Gastroesophageal sphincter (tissue), 4 donors: ENCODE results near the gene FBXO38.

DNA sequence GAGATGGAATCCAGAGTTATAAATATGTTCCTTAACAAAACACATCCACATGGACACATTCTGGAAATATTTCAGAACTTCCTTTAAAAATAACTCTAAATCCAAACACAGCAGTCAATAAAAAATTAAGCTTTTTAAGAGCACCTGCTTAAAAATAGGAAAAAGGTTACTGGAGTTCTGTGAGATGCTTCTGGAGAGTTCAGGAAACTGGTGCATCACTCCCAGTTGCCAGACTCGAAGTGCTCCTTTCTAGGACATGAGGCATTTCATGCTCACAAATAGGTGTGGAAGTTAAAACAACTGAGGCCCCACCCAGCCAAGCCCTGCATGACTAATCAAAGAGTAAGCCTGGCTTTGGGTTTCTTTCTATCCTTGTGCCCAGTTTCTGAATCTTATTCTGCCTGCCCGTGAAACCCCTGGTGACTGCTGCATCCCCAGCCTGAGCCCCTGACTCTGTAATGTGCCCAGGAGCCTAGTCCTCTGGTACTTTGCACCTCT lies 7.6 kb downstream of the SPINK9 start:
- PRO-cap = no peak
- RAMPAGE, long total RNA, 4 experiments = no peak in any of the 4 experiments

DNA sequence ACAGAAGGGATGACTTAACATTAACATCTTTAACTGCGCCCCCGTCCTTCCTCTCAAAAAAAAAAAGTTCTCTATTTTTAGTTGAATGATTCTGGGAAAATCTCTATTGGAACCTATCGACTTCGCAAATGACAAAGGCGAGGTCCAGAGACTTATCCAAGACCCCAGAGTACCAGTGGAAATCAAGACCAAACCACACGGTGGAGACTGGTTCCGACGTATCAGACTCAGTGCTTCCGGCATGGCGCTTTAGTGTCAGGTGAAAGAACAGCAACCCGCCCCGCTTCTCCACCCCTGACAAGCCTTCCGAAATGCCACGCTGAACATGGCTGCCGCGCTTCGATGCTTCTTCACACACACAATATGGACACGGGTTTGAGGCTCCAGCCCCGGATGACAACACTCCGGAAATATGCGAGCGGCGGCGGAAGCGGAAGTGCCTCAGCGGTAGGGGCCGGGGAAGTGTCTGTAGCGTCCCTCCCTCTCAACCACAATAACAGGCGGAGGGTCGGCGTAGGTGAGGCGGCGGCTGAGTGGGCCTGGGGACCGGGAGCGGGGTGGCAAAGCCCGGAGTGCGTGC lies at the start of gene FBXO38:
TSS of gene FBXO38 (plus strand) at position 436 of the 580 bp plus-strand sequence.
- PRO-cap = bidirectional peak, plus-strand start at position 493 of the sequence, minus-strand start at position 261 of the sequence
- RAMPAGE, long total RNA, 4 experiments = start-site peak on the plus strand in 3 of 4 experiments, centred at positions 458 to 465 of the sequence, 154 to 213 reads per replicate; start-site peak on the minus strand in 2 of 4 experiments, centred at positions 309 to 327 of the sequence, 31 to 34 reads per replicate

DNA sequence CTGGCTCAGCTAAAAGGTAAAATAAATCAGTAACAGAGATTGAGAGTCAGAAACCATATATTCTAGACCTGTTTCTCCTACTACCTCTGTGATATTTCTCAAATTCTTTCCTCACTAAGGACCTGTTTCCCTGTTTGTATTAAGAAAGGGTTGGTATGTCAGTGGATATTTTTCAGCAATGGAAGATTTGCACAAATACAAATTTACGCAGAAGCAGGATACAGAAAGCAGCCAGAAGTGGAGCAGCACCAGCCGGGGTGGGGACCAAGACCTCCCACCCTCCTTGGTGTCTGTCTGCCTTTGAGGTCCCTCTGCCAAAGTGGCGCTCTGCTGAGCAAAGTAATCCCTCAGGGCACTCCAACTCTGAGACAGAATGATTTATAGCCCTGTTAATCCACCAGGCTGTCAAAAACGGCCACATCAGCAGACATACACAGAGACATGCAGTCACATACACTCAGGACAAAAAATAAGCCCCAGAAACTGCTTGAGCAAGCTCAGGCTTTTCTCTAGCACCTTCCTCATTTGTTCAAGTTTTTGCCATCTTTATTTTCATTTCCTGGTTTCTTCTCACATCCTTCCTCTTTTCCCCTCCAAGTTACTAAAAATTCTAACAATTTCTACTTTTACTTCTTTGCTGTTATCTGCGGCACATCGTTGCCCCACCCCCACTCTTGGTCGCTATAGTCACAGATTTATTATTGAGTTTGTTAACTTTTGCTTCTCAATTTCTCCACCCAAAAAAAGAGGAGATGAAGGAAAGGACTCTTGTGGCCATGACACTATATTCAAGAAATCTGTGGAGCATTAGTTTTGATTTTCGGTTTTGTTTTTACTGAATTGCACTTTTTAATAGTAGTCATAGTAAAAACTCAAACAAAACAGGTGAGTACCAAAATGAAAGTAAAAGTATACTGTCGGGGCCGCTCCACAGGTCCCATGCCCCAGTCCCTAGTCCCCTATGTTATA lies 17.5 kb upstream of the ADRB2 start:
- PRO-cap = no peak
- RAMPAGE, long total RNA, 4 experiments = no peak in any of the 4 experiments

DNA sequence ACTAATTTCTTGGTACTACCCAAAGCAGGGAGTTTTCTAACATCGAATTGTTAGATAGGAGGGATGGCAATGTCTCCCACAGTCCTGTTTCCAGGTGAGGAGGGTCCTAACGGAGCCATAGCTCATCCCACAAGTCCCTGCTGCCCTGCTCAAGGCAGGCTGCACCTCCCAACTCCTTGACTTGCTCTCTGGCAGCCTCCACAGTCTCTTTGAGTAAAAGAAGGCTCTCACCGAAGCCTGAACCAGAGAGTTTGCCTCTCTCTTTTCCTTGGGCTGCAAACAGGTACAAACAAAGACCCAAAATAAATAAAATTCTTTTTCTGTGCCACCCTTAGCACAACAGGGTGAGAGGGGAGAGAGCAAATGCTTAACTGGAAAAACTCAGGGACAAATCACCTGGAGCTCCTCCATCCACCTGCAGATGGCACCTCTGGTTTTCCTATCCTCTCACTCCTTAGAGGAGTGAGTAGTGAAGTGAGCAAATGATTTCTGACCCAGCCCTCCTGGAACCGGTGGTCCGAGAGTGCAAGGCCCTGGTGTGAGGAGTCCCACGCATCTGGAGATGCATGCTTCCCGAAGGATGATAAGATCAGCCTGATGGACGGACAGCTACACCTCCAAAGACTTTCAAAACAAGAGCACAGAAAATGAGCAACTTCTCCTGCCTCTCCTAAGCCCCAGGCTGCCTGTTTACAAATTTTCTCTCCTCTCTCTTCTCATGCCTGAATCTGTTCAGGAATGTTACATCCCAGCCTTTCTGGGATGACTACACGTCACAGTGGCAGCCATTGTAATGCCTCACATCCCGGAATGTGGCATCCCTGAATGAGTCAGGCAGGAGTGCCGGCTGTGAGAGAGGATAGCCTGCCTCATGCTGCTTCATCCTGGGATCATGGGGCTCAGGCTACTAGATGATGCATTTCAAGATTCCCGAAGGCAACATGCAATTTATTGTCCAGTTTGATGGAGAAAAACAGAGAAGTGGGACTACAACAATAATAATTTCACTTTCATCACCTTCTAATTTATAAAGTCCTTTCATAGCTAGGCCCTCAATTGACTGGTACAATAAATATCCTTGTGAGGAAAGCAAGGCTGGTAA lies 86.4 kb downstream of the ADRB2 start:
- PRO-cap = no peak
- RAMPAGE, long total RNA, 4 experiments = no peak in any of the 4 experiments

DNA sequence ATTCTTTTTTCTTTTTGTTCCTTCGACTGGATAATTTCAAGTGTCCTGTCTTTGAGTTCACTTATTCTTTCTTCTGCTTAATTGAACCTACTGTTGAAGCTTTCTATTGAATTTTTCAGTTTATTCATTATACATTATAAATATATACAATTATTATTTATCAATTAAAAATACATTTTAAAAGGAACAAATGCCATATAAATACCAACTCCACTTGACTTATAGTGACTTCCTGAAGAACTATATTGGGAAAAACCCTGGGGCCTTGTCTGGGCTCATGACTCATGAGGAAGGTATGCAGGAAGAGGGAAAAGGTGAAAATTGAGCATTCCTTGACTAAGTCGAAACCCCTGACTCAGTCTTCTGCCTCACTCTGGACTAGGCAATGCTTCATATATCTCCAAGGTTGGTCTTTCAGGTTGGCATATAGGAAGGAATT lies 78.6 kb downstream of the SH3TC2 start:
- PRO-cap = no peak
- RAMPAGE, long total RNA, 4 experiments = no peak in any of the 4 experiments

DNA sequence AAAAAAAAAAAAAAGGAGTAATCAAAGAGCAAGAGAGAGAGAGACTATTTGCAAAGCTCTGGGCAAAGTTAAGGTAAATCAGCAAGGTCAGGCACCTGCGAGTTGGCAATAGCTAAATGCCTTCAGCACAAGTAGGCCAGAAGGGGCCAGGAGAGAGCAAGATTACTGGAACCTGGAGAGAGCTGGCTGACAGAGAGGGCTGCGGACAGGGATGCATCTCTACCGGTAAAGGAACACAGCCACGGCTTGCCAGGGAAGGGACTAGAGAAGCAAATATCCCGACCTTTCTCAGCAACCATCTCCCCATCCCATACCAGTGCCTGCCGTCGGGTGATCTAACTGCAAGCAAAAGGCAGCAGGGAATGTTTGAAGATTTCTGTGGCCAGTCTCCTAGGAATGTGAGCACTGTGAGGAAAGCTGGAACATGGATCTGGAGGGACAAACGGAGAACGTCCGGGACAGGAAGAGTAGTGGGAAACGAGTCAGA lies 15.9 kb upstream of the ABLIM3 start:
- PRO-cap = no peak
- RAMPAGE, long total RNA, 4 experiments = no peak in any of the 4 experiments

DNA sequence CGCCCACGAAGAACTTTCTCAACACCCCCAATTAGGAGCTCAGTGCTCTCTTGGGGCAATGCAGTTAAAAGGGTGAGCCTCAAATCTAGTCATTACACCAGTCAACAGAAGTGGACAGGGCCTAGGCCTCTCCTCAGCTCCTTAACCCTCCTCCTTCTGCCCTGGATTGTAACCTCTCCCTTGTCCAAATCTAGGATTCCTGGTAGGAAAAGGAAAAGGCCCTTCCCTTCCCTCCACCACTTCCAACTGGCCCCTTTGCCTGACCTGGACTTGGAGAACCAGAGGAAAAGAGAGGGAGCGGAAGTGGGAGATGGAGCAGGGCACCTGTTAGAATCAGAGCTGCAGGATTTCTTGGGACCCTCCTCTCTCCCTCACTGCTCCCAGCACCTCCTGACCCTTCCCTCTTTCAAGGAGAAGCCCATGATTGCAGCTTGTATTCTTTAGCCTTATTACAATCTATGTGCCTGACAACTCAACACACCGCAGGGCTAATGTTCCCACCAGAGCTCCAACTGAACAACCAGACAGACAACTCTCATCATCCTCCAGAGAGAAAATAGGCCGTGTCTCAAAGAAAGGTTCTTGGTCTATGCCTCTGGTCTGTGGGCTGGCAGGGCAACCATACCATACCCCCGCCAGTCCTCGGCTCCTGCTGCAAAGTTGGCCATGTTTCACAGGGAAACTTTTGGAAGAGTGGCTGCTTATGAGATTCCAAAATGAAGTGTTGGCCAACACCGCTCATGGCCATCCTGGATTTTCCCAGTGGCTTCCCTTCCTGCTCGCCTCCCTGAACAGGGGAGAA lies 12.6 kb upstream of the AFAP1L1 start:
- PRO-cap = no peak
- RAMPAGE, long total RNA, 4 experiments = no peak in any of the 4 experiments

DNA sequence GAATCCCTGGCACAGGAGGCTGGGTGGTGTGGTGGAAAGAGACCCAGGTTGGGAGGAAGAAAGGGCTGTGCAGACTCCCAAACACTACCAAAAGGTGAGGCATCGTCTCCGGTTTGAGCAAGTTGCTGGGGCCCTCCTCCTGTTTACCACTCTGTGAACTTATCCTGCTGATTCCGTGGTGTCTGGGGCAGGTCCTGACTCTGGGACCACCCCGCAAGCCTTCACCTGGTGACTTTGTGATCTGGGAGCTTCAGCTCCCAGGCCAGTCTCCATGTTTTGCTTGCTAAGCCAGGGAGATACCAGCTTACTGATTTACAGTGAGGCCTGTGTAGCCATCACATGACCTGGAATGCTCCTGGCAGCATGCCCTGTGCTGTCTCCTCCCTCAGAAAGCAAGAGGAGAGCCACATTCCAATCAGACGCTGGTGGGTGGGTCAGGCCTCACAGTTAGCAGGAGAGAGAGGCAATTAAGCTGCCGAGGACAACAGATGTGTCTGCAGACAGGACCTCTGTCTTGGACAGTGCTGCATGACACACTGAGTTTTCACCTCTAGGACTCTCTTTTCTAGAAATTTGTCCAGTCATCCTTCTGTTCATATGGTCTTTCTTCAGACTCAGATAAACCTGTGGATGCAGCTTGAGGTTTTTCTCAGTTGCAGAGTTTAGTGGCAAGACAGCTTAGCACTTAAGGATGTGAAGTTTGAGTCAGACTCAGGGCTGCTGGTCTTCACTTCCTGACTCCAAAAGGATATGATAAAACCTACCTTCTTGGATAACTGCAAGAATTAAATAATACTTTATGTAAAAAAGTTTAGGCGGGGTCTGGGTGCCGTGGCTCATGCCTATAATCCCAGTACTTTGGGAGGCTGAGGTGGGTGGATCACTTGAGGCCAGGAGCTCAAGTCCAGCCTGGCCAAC lies 24.4 kb upstream of the GRPEL2 start:
- PRO-cap = no peak
- RAMPAGE, long total RNA, 4 experiments = no peak in any of the 4 experiments

DNA sequence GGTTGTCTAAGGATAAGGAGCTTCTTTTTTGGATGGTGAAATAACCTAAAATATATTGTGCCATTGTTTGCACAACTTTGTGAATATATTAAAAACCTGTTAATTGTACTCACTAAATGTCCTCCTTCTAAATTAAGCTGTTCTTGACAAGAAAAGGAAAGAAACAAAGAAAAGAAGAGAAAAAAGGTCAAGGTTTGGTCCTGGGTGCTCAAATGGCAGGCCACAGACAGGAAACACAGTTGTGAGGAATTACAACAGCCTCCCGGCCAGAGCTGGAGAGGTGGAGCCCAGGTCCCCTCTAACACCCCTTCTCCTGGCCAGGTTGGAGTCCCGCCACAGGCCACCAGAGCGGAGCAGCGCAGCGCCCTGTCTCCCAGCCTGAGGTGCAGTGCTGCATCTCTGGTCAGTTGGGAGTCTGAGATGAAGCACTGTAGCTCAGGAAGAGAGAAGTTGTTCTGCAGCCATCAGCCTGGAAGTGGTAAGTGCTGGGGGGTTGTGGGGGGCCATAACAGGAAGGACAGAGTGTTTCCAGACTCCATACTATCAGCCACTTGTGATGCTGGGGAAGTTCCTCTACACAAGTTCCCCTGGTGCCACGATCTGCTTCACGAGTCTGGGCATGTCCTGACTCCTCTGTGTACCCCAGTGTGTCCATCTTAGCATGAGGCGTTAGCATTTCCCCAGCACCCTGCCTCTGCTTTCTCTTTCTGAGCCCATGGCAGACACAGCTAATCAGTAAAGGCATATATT lies 49.6 kb upstream of the IL17B start:
- PRO-cap = bidirectional peak, plus-strand start at position 383 of the sequence, minus-strand start at position 415 of the sequence
- RAMPAGE, long total RNA, 4 experiments = no peak in any of the 4 experiments

DNA sequence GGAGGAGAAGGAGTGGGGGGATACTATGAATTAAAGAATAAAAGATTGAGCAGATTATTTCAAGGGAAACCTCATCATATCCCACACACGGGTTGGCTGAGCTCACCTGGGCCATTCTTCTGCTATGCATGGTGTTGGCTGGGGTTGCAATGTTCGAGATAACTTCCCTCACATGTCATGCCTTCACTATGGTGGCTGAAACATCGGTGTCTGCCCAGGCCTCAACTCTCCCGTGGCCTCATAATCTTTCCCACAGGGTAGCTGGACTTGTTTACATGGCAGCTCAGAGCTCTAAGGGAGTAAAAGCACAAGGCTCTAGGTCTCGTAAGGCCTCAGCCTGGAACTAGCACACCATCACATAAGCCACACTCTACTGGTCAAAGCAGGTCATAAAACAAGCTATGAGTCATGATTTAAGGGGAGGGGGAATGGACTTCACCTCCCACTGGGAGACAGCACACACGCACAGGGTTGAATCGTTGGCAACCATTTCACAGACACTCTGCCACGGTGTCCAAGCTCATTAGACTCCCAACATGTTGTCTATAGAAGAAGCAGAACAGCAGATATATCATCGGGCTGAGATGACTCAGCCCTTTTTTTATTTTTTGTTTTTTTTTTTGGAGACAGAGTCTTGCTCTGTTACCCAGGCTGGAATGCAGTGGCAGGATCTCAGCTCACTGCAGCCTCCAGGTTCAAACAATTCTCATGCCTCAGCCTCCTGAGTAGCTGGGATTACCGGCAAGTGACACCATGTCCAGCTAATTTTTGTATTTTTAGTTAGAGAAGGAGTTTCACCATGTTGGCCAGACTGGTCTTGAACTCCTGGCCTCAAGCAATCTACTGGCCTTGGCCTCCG lies 66.8 kb upstream of the IL17B start:
- PRO-cap = bidirectional peak, plus-strand start at position 500 of the sequence, minus-strand start at position 360 of the sequence; bidirectional peak, plus-strand start at position 653 of the sequence, minus-strand start at position 545 of the sequence
- RAMPAGE, long total RNA, 4 experiments = no peak in any of the 4 experiments

DNA sequence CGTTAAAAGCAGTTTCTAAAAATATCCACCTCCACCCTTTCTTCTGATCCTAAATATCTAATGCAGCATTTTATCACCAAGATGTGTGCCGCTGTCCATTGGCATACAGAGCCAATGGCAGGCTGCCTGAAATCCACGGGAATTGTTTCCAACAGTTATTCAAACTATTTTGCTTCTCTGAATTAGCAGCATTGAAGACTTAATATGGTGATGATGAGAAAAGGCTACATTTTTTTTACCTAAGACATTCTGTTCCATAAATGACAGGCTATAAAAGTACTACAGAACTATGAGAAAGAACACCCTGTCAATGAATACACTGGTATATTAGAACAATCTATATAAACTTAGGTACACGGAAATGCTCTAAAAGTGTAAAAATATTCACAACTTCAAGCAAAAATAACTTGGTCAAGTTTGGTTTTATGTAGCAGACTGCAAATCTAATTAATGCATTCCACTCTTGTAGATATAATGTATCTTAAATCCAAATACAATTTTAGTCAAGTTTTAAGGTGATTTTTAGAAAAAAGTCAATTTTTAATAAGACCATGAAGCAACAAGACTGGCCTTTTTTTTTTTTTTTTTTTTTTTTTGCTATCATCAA lies 61.4 kb downstream of the CSNK1A1 start:
- PRO-cap = no peak
- RAMPAGE, long total RNA, 4 experiments = no peak in any of the 4 experiments

- PRO-cap = no peak
- RAMPAGE, long total RNA, 4 experiments = no peak in any of the 4 experiments
These were observed 42.4 kb downstream of the CSNK1A1 start for GRCh38 chr5:149508556-149509473.

GRCh38 chr5:149675483-149676527 lies 54.3 kb upstream of the PPARGC1B start:
- PRO-cap = no peak
- RAMPAGE, long total RNA, 4 experiments = no peak in any of the 4 experiments

GRCh38 chr5:149702674-149702987 lies 27.5 kb upstream of the PPARGC1B start:
- PRO-cap = no peak
- RAMPAGE, long total RNA, 4 experiments = no peak in any of the 4 experiments

DNA sequence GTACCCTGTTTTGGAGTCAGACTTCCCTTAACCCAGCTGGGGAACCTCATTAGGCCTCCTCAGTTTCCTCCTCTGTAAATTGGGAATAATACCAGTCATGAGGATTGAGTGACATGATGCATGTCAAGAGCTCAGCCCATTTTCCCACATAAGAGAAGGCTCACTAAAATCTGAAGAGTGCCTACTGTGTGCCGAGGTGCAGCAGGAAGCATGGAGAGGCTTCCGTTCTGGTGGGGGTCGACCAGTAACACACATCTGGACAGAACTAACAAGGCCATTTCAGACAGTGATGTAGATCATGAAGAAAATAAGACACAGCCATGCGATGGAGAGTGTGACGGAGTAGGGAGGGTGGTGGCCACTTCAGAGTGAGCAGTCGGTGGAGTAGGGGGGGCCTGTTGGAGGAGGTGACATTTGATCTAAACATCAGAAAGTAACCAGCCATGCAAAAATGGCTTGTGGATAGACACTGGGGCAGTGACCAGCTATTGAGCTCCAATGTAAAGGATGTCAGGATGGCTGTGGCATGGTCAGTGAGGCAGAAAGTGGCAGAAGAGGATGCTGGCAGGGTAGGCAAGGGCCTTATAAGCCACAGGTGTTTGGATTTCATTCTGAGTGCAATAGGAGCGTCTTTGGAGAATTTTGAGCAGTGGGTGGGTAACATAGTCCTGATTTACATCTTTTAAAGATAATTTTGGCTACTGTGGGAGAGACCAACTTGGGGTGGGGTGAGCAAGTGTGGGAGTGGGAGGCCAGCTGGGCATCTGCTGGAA lies 65.9 kb downstream of the PPARGC1B start:
- PRO-cap = no peak
- RAMPAGE, long total RNA, 4 experiments = no peak in any of the 4 experiments

DNA sequence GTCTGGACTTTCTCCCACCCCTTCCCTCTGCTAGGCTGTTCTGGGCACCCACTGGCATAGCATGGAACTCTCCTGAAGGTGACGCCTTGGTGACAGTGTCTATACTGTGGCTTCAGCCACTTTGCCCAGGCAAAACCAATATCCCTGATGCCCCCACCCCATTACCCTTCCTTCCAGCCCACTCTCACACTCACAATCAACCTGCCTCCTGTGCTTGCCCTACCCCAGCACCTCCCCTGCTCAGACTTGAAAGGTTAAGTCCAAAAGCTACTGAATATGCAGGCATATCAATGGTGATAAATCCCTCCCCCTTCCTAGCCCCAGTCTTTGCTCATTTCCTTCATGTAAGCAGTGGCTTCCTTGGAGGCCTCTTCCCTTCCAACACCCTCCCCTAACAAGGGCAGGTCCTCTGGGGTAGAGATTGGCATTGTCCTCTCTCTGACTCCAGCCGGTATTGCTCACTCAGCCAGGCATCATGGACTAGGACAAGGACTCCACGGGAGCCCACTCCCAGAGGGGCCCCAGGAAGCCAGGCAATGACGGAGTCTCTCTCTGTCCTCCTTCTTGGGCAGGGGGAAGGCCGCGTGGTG lies 102.8 kb downstream of the PDE6A start:
- PRO-cap = no peak
- RAMPAGE, long total RNA, 4 experiments = no peak in any of the 4 experiments

DNA sequence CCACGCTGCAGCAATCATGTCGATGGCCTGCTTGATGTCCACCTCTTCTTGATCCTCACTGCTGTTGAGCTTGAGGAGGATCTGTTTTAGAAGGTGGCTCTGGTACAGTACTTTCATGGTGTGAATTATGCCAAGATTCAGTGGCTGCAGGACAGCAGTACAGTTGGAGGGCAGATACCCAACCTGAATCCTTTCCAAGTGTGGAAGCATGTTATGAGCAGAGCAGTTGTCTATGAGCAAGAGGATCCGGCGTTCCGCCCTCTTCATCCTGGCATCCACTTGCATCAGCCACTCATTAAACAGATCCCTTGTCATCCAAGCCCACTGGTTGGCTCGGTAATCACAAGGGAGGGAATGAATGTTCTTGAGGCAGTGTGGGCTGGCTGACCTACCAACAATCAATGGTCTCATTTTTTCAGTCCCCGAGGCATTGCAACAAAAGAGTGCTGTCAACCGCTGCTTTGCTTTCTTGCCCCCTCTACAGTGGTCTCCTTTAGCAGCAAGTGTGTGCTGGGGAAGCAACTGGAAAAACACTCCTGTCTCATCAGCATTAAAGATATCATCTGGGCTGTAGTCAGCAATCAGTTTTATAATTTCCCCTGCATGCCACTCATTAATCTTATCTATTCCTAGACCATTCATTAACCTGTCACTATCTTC lies 5.1 kb downstream of the TIGD6 start:
- PRO-cap = no peak
- RAMPAGE, long total RNA, 4 experiments = no peak in any of the 4 experiments

GRCh38 chr5:150021733-150022578 lies 21.4 kb downstream of the HMGXB3 start:
- PRO-cap = bidirectional peak, plus-strand start at chr5:150021975, minus-strand start at chr5:150021971; unidirectional peak, minus-strand start at chr5:150022033; unidirectional peak, plus-strand start at chr5:150022420
- RAMPAGE, long total RNA, 4 experiments = no peak in any of the 4 experiments

GRCh38 chr5:150041708-150042225 lies 41.2 kb downstream of the HMGXB3 start:
- PRO-cap = no peak
- RAMPAGE, long total RNA, 4 experiments = no peak in any of the 4 experiments

DNA sequence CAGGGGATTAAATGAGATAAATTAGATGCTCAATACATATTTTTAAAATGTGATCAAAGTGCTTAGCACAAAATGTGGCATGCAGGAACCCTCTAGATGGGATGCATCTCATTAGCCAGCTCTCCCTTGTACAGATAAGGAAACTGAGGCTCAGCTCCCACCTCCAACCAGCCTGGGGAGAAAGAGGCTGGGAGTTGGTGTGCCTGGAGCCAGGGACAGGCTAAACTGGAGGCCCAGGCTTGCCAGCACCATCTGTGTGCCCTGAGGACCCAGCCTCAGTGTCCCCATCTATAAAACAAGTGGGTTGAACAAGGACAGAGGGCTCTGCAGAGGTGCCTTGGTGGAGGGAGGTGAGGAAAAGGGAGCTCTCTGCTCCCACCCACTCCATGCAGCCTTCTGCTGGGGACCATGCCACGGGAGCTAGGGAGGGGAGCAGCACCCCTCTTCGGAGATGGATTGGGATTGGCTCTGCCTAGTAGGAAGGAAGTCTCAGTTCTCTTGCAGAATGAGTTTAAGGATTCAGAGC lies 25.6 kb downstream of the SLC6A7 start:
- PRO-cap = no peak
- RAMPAGE, long total RNA, 4 experiments = no peak in any of the 4 experiments